Frontal cortex (tissue), 2 donors: ENCODE measurements around a stretch of chr4.

GRCh38 chr4:76587963-76588879, 153.2 kb downstream of the SHROOM3 start:
- RAMPAGE, long total RNA = no peak

DNA sequence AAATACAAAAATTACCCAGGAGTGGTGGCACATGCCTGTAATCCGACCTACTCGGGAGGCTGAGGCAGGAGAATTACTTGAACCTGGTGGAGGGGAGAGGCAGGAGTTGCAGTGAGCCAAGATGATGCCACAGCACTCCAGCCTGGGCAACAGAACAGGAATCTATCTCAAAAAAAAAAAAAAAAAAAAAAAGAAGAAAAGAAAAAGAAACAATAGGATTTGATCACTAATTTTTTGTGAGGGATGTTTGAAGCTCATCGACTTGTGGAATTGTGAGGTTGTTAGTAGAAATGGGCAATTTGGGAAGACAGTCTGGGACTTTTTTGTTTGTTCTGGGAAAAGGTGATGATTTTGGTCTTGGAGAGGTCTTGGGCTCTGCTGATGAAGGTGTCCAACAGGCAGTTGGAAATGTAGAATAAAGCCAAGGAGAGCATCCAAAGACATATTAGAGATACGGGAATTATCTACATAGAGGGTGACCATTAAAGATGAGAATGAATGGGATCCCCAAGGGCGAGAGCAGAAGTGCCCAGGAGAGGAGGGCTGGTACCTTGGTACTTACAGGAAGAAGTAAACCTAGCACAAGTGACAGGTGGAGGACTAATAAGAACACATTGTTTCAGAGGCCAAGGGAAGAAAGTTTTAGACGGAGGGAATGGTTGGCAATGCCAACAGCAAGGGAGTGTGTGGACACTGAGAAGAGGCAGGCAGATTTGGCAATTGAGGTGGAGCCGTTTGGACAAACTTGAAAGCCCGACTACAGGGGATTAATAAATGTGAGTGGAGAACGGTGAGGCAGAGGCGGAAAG, 185.1 kb downstream of the SHROOM3 start:
- RAMPAGE, long total RNA = no peak

- RAMPAGE, long total RNA = no peak
Measured at GRCh38 chr4:76639336-76639734, 204.3 kb downstream of the SHROOM3 start.

- RAMPAGE, long total RNA = no peak
Measured at GRCh38 chr4:76641736-76642196, 206.7 kb downstream of the SHROOM3 start.

DNA sequence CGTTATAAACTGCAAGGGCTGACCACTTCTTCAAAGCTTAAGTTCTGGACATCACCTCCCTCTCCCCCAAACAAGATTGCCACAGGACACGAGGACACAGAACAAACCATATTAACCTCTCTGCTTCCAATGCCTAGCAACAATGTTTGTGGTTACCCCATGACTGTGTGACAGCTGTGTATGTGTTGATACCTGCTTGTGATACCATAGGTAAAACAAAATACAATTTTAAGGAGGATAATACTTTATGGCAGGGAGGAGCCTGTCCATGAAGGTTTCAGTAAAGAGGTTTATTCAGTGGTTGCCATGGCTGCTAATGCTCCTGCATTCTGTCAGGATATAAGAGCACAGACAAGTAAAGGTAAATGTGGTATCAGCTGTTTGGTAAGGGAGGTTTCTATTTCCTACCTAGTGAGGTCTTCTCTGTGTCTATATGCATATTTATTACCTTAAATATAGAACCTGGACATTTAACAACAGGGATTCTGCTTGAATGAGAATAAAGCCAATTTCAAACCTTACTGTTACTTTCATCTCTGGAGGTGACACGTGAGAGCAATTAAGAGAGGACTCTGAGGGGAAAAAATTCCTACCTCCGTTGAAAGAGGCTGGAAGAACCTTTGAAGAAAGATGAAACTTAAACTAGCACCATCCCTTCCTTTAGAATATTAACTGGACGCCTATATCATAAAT, 209.8 kb downstream of the SOWAHB start:
- RAMPAGE, long total RNA = no peak

DNA sequence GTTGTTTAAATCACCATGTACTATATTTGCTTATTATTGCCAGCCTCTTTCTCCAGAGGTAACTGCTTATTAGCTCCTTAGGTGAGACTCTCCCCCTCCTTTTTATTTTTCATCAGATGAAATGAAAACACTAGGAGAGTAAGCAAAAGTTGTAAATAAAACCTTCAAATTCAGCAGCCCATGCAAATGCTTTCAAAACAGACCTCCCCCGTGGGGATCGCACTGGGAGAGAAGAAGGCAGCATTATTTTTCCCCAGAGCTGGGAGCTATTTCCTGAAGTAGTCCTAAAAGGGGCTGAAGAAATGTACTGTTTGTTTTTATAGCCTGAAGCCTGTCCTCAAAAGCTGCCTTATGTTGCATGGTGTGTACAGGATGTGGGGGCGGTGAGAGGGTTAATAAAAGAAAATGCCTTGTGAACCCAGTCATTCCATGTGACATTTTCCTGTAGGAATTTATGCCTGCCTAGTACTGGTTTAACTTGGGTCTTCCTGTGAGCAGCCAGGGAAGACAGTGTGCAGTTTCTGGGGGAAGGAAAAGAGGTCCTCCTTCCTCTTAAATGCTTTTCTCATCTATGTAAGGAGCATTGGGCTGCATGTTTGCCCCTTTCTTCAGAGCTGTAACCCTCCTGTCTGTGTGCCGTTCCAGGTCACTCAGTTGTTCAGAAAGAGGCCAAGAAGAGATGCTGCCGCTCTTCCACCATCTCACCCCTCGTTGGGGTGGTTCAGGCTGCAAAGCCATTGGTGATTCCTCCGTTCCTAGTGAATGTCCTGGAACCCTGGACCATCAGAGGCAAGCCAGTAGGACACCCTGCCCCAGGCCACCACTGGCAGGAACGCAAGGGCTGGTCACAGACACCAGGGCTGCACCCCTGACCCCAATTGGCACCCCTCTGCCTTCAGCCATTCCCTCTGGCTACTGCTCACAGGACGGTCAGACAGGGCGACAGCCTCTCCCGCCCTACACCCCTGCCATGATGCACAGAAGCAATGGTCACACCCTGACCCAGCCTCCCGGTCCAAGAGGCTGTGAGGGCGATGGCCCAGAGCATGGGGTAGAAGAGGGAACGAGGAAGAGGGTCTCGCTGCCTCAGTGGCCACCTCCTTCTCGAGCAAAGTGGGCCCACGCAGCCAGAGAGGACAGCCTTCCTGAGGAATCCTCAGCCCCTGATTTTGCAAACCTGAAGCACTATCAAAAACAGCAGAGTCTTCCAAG, 143.9 kb downstream of the SOWAHB start:
- RAMPAGE, long total RNA = no peak

GRCh38 chr4:76756333-76756914, 141.5 kb downstream of the SOWAHB start:
- RAMPAGE, long total RNA = no peak

GRCh38 chr4:76902595-76902964, 4.6 kb upstream of the SOWAHB start:
- RAMPAGE, long total RNA = no peak

DNA sequence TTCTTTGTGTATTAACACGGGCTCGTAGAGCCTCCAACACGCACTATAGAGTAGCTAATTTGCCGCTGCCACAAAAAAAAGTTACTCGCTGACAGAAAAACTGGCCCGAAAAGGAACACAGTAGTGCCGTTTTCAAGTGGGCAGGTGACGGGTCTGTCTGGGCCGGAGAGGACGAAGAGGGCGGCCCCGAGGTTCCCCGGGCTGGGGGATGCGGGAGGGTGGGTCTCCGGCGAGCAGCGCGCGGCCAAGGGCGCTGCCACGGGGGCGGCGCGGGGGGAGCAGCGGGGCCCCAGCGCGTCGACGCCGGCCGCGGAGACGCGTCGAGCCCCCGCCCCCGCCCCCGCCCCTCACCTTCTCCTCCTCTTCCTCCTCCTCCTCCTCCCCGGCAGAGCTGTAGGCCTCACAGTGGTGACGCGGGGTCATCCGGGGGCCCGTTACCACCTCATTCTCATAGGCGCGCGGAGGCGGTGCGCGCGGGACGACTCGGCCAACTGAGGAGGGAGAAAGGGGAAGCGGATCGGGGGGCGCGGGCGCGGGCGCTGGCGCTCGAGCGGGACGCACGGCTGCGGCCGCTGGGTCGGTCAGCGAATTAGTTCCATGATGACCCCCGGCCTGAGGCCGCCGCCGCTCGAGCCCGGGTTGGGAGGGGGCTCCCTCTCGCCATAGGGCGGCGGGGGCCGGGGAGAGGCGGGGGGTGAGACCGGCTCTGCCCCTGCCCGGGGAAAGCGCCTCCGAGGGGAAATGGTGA, 494 bp downstream of the CCNI start:
- RAMPAGE, long total RNA = no peak

DNA sequence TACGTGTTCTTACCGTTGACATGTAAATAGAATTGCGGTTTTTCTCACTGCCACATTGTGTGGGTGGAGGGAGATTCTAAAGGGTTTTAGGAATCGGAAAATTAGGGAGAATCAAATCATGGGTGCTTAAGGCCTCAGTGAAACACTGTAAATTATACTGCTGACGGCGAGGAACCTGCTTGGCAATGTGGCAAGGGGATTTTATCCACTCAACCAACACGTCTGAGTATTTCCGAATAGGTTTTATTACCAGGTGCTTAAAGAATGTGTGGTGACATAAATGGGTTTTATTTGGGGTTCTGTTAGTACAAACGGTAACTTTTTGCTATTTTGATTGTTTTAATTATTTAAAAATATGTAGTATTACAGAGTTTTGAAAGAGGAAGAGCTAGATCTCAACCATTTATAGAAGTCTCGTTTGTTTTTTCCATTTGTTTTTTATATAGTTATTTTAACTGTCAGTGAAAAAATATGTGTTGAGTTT, 808 bp upstream of the CCNI start:
- RAMPAGE, long total RNA = no peak

DNA sequence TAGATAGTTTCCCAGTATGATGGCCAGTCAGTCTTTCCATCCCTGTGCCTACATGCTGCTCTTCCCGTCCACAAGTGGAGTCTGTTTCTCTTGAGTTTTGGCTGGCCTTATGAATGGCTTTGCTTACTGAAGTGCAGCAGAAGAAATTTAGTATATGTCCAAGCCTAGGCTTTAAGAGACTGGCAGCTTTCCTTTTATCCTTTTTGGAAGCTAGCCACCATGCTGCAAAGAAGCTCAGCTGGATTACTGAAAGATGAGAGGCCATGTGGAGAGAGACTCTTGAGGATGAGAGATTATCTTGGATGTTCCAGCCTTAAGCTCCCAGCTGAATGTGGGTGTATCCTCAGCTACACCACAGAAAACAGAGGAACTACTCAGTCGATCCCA, 12.4 kb downstream of the CCNG2 start:
- RAMPAGE, long total RNA = no peak

DNA sequence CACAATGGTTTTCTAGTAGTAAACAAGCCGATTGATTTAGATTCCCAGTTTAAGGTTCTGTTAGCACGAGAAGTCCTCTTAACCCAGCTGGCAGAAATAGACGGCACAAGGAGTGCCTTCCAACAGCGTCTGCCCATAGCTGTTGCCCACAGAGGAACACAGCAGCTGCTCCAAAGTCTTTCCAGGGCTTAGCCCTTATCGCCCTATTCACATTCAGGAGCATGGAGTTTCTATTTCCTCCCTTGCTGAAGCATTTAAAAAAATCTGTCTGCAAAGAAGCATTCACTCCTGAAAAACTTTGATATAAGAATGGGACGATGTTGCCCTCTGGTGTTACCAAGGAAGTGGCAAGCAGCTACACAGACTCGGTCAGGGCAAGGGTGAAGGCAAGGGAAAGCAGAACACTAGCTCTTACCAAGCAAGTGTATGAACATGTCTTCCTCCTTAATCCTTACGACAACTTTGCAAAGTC, 92.6 kb downstream of the CXCL13 start:
- RAMPAGE, long total RNA = no peak

DNA sequence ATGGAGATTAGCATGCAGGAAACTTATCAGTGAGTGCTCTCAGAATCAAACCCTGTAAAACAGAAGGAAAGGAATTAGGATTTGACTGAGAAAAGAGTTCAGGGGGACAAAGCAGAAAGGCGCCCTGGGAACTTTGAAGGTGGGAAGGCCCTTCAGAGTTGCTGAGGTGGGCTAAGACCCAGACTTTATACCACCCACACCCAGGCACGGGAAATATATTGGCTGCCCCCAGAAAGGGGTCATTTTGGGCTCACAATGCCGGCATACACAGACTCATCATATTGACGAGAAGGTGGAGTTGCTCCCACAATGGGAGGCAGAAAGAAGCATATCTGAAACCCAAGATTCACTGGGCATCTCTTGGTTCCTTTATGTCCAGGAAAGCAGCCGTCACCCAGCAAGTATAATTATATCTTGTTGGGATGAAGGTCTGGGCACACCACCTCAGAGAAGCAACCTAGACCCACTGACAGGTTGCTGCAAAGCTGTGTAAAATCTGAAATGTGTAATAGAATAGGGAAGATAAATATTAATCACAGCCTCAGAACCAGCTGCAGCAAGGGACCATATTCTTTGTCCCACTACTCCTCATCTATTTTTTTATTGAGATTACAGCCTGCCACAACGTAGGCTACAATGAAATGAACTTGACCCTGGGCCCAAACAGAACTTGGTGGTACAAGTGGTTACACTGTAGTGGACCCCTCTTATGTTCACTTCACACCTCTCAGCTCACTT, 105.5 kb downstream of the CXCL13 start:
- RAMPAGE, long total RNA = no peak

GRCh38 chr4:77797288-77797981, 21.7 kb downstream of the CNOT6L start:
- RAMPAGE, long total RNA = no peak

- RAMPAGE, long total RNA = no peak
Measured at GRCh38 chr4:77800737-77800957, 18.5 kb downstream of the CNOT6L start.

DNA sequence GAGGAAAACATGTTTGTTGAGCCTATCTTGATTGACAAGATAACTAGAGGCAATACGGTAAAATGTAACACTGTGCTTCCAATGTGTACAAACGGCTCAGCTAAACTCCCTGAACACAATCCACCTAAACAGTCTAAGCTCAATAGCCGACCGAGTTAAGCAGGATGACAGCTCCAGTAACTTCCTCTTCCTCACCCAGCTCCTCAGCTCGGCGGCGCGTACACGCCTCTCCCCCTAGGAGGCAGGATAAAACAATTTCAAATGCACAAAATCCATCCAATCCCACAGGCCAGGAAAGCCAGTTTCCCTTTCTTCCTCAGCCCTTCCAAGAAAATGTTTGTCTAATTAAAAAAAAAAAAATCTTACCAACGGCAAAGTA, 1.1 kb downstream of the CNOT6L start:
- RAMPAGE, long total RNA = no peak

GRCh38 chr4:77820332-77820783, 1.2 kb upstream of the CNOT6L start:
- RAMPAGE, long total RNA = no peak

DNA sequence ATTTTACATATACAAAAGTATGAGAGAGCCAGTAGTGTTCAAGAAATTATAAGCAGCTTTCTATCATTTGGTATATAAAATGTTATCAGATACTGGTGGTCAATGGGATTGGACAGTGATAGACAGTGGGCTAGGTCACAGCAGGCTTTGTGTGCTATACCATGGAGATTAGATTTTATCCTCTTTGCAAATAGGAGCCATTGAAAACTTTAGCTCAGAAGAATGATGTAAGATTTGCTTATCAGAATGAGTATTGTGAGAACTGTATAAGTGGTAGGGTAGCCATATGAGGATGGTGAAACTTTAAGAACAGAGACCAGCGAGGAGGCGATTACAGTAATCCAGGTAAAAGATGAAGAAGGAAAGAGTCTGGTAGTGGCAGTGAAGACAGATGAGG, 37.9 kb downstream of the MRPL1 start:
- RAMPAGE, long total RNA = no peak

DNA sequence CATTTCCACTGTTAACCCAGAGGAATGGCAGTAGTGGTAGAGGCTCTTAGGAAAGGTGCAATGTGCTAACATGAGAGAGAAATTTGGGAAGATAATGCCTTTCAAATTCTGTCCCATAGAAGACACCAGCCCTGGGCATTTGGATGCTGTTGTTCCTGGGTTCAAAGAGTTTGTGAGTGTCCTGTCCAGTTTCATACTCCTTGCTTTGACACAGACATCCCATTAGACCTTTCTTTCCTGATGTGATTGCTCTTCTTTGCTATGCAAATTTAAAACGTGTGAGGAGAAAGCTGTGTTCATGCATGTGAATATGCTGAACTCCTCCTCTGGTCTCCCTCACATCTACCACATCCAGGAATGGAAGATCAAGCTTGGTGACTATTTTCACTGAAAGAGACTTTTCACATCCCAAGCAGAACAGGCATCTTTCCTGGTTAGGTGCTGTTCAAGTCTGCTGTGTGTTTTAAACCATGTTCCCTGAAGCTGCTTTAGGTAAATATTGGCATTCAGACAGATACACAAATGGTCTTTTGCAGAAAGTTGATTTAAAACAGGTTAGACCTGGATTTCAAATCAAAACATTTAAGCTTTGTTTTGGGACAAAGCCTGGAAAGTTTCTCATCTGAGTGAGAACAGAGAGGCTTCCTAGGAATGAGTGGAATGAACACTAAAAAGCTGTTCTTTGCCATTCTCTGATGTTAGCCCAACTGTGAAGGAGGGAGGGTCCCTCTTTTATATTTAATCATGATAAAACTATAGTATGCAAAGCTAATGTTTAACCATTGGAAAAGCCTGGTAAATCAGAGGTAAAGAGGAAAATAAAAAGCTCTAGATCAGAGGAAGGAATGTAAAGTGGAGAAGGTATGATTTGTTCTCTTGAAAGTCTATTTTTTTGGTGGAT, 10.0 kb downstream of the ANXA3 start:
- RAMPAGE, long total RNA = no peak

GRCh38 chr4:78628219-78629117, 76.9 kb downstream of the ANXA3 start:
- RAMPAGE, long total RNA = no peak